Measurements from ENCODE around the gene CAPN3.

GRCh38 chr15:41766992-41768031 lies 7.0 kb upstream of the MAPKBP1 start:
- PRO-cap = no peak

DNA sequence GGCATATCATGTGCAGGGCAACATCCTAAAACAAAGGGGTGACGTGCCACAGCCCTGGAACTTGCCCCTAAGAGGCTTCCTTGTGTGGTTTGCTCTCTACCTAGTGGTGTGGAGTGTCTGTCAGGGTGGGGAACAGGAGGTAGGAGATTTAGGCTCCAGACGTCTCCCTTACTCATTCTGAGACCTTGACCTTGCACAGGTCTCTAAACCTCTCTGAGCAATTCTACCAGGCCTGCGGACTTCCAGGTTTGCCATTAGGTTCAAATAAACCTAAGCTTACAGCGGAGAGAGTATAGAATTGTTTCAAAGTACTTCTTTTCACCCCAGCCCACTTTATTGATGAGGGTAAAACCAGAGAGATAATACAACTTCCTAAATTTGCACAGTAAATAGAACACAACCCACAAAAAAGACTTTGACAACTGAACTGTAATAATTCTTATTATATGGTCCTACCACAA lies 25.1 kb downstream of the EHD4 start:
- PRO-cap = no peak

- PRO-cap = no peak
These were observed 6.2 kb downstream of the EHD4 start for GRCh38 chr15:41965794-41966866.

- PRO-cap = no peak
These were observed 36.3 kb upstream of the PLA2G4E start for GRCh38 chr15:42056776-42057916.

- PRO-cap = no peak
These were observed 19.5 kb upstream of the VPS39 start for GRCh38 chr15:42227665-42227934.

DNA sequence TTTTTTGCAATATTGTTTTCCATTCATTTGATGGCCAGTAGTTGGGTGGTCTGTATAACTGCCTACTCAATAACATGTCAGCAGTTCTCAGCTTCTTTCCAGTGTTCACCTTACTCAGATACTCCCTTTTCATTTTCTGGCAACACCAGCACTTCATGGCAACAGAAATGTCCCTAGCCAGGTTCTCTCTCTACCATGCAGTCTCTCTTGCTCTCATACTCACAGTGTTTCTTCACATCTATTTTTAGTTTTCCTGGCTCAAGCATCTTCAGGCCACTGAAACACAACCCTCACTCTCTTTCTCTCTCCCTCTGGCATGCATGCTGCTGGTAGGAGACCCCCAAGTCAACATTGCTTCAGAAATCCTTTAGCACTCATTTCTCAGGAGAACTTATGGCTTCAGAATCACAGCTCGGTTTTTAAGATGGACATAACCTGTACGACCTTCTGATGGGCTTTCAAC lies at the start of gene CAPN3:
Gene CAPN3 (plus strand): TSS at position 293 of the 463 bp plus-strand sequence.
- PRO-cap = no peak

- PRO-cap = no peak
These were observed 1.2 kb downstream of the CAPN3 start for GRCh38 chr15:42360499-42360989.

DNA sequence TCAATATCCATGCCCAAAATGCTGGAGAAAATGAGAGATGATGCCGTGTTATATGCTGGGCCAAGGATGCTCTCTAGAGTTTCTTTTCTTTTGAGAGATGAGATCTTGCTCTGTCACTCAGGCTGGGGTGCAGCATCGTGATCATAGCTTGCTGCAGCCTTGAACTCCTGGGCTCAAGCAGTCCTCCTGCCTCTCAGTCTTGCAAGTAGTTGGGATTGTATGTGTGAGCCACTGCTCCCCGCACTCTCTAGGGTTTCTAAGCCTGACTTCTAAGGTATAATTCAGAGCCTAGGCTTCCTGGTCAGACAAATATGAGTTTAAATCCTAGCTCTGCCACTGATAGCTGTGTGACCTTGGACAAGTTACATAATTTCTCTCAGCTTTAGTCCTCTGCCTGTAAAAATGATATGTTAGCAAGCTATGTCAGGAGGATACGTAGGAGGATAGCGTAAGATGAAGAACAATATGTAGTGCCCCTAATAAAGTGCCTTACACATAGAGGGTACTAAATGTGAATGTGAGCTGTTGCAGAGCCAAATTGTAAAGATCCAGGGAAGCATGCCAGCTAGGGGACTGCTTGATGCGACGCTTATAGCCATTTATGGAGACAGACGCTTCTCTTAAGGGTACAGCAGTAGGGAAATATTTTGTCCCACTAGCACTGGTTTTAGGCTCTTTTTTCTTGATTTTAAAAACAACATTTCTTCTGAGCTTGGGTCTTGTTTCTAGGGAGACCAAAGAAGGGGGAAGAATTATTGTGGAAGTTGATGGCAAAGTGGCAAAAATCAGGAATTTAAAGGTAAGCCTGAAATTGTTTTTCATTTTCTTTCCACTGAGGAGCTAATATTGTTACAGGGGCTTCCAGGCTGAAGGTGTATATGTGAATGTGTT lies 7.5 kb downstream of the STARD9 start:
- PRO-cap = no peak

- PRO-cap = no peak
These were observed 55.0 kb downstream of the CDAN1 start for GRCh38 chr15:42681983-42682369.

GRCh38 chr15:42684998-42685800 lies 51.7 kb downstream of the CDAN1 start:
- PRO-cap = no peak

- PRO-cap = no peak
These were observed 17.0 kb downstream of the CDAN1 start for GRCh38 chr15:42719736-42720495.

DNA sequence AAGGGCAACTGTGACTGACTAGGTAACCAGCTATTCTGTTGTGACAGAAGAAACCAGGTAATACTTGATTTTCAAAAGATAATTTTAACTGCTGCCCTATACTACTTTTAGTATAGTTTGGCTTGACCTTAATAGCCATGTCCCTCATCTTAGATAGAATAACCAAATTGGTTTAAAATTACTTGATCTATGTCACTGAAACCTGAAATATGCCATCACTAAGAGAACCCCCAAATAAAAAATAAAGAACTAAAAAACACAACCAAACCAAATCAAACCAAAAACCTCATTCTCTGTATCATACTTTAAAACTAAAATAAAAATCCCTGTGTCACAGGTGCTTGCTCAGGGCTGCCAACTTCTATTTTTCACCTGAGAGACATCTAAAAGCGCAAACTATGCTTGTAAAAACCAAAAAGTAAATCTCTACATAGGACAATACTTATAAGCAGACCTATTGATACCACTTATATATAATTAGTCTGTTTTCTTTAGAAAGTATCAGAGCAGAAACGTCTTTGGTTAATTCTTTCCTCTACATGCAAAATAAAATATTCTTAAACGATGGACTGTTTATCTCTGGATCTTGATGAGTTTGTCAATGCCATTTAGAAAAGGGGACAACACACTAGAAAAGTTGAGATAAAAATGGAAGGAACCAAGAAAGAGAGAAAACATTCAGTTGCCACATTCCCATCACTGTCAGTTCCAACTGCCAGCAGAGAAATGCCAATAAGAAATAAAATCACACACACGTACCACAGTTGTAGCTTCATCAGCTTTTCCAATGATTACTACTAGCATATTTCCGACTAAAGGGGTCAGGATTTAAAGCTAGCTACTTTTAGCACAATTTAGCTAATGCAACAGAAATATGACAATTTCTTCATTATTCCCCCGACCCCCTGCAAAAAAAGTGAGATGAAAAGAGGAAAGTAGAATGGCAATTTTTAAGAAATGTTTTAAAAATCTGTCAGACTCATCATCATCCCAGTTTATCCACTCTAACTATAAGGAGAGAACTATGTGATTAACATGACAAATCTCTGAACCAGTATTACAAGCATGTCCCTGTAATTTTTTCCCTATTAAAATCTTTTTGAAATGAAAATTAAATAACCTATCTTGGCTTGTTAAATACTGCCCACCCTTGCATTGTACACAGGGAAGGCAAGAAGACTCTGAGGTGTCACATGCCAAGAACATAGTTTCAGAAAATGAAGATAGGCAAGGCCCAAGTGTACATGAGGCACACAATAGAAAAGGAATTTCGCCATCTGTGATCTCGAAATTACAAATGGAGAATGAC lies 6.2 kb upstream of the CDAN1 start:
- PRO-cap = no peak

DNA sequence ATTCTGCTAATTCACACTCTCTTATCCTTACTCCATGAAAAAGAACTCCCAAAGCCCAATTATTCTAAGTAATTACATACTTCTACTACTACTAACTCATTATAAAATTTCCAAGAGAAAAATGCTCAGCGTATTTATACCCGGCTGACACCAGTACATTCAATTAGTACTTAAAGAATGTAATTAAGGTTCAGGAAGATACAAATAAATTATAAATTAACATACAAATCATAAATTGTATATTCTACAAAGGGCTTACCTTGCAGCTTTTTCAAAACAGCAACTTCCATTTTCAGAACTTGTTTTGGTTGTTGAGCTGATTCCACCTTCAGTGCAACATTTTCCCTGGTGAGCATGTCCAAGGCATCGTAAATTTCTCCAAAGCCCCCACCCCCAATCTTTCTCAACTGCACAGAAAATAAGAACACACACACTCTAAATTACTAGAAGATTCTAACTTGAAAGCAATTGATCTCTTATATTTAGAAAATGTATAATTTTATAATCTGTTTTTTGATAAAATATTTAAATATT lies 48.2 kb downstream of the TTBK2 start:
- PRO-cap = no peak

GRCh38 chr15:42920940-42921207 lies 296 bp upstream of the TTBK2 start:
- PRO-cap = bidirectional peak, plus-strand start at chr15:42921135, minus-strand start at chr15:42920757

GRCh38 chr15:43127640-43128267 lies 5.6 kb upstream of the TMEM62 start:
- PRO-cap = unidirectional peak, plus-strand start at chr15:43127967

DNA sequence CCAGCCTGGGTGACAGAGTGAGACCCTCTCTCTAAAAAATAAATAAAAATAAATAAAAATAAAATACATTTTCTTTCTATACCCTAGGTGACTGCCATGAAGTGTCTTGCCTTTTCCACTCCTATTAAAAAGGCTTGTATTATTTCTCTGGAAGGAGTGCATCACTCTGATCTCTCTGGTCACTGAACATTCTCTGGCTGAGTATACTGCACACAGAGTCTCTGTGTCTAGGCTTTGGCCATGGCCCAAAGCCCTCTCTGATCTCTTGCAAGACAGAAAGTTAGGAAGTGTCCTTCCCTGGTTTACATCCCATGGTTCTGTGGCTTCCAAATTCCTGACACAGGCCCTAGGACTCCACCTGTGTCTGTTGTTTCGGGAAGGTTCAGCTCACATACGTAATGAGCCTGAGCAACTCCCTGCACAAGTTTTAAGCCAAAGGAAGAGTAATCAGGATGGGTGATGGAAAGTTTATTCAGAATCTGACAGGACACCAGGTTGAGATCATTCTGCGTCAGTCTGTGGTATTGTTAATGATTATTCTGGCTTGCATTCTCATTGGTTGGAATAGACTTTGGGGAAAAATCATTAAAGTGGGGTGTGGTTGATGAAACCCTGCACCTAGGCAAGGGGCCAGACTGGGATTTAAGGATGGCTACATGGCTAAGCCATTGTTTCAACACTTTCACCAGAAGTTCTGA lies 14.0 kb upstream of the TGM7 start:
- PRO-cap = no peak

DNA sequence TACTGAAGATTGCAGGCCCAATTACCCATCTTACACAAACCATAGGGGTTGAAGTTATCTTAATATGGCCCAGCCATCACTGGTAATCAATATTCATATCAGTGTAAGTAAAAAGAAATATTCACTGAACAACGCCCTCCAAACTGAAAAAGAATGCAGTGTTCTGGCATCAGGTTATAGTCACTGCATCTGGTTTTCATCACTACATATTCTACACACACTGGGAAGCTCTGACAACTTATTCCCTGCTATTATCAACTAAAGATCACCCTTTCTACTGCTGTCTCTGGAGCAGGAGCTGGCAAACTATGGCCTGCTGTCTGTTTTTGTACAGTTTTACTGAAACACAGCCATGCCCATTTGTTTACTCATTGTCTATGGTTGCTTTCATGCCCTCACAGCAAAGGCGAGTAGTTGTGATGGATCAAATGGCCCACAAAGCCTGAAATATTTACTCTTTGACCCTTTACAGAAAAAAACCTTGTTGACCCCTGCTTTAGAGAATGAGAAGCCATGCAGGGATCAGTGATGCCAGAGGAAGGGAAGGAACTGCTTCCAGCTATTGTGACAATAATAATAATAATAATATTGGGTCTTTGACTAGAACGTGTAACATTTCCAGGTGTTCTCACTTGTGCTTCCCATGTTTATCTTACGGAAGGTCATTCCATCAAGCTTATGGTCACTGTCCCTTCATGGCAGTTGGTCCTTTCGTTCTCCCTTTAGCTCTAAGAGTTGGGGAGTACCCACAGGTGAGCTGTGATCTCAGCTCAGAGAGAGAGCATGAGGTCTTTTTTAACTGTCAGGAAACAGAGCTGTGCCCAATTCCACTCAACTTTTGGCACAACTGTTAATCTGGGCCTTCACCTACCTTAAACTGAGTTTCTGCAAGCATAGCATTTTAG lies 35.5 kb downstream of the TUBGCP4 start:
- PRO-cap = no peak

DNA sequence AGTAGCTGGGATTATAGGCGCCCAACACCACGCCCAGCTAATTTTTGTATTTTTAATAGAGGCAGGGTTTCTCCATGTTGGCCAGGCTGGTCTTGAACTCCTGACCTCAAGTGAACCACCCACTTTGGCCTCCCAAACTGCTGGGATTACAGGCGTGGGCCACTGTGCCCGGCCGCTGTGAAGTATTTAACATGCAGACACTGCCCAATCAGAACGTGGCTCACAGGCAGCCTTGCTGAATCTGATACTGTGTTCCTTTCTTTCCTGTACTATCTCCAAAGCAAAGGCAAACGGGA lies 7.9 kb upstream of the MAP1A start:
- PRO-cap = no peak

GRCh38 chr15:43516013-43516667 lies 1.3 kb upstream of the MAP1A start:
- PRO-cap = no peak

- PRO-cap = no peak
These were observed 6.6 kb downstream of the MAP1A start for GRCh38 chr15:43523829-43524651.